Heart left ventricle (tissue), 7 donors: Measurements from ENCODE around the genes TP53INP2, TRPC4AP and EDEM2.

DNA sequence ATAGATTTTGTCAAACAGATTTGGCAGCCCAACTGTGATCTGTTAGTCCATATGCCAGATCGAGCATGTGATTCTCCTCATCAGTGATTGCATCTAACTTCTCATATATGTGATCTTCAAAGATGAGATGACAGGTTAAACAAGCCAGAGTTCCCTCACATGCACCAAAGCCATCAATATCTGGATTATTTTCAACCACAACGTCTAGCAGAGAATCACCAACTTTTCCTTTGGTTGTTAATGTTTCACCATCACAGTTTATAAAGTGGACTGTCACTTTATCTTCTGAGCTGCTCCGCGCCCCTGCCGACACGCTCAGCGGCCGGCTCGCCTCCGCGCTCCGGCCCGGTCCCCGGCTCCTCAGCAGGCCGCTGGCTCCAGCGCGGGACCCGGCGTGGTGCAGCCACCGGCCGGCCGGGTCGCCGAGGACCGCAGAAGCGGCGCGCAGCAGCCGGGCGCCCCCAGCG lies 40.2 kb upstream of the DYNLRB1 start:
- PRO-cap, 6 experiments = no peak in any of the 6 experiments
- RAMPAGE, long total RNA, 2 experiments = no peak in any of the 2 experiments
- RRBS = 8% methylated on average over 4 of the region's 31 CpGs

DNA sequence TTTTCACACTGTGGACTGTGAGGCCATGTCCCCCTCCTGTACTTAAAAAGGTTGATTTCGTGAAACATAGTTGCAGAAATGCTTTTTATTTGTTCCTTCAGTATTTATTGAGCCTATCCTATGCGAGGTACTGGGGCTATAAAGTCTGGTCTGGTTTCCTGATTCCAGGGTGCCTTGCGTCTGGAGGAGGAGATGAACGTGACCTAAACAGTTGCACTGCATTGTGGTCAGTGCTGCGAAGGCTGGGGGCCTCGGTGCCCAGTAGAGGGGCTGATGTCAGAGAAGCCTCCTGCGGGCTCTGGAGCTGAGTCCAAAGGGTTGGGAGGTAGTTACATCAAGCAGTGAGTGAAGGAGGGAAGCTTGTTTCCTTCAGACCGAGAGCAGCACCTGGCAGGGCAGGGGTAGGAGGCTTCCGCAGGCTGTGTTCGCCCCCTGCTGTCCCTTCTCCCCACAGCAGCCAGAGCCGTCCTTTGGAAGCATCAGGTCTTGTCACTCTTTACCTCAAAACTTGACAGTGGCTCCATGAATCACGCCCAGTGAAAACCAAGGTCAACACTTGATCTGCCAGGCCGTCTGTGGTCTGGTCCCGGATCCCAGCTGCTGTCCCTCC lies 6.7 kb downstream of the DYNLRB1 start:
- PRO-cap, 6 experiments = no peak in any of the 6 experiments
- RAMPAGE, long total RNA, 2 experiments = no peak in any of the 2 experiments
- RRBS = 32% methylated on average over 1 of the region's 14 CpGs

DNA sequence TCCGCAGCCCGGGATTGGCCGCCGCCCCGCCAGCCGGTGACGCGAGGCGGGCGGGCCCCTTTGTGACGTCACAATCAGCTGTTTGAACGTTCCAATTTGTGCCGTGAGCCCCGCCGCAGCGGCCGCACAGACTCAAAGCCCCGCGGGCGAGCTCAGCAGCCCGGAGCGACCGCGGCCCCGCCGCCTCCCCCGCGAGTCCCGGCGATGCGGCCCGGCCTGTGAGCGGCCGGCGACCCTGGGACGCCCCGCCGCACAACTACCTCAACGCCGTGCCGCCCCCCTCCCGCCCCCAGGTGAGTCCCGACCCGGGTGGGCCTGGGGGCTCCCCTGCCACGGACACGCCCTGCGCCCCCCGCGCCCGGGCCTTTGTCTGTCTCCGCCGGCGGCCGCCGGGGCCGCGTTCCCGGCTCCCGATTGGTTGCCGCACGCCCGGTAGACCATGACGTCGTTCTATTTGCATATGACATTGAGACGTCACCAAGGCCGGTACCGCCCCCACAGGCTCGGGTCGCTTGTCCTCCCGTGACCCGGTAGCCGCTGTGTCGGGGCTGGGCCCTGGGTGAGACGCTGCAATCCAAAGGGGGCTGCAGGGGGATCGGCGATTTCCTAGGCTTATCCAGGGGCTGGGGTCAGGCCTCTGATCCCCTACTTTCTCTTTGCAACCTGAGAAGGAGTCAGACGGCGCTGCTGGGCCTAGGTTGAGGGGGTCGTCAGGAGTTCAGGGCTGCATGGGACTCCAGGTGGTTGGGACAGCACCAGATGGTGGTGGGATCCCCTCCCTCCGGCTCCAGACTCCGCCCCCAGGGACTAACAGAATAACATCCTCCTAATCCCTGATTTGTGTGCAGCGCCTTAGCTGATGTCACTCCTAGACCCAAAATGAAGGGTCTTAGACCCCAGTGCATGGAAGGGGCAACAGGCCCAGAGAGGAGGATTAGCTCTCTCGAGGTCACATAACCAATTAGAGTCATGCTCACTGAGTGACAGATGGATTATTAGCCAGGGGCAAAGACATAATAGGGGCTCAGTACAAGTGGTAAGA lies at the start of gene TP53INP2:
Gene TP53INP2, plus strand, starts transcription at position 125 of the 1,042 bp plus-strand sequence.
- PRO-cap, 6 experiments = peak in 6 of 6 experiments; most common plus-strand start position 540 of the sequence (in 5); most common minus-strand start position 368 of the sequence (in 4)
- RAMPAGE, long total RNA, 2 experiments = no peak in any of the 2 experiments
- RRBS = 1% methylated on average over 33 of the region's 83 CpGs

- PRO-cap, 6 experiments = peak in 1 of 6 experiments; most common plus-strand start chr20:34724410 (in 1)
- RAMPAGE, long total RNA, 2 experiments = no peak in any of the 2 experiments
- RRBS = no CpG with 5 or more reads among the region's 3 CpGs
Observed at GRCh38 chr20:34724323-34724522, 20.1 kb downstream of the TP53INP2 start.

DNA sequence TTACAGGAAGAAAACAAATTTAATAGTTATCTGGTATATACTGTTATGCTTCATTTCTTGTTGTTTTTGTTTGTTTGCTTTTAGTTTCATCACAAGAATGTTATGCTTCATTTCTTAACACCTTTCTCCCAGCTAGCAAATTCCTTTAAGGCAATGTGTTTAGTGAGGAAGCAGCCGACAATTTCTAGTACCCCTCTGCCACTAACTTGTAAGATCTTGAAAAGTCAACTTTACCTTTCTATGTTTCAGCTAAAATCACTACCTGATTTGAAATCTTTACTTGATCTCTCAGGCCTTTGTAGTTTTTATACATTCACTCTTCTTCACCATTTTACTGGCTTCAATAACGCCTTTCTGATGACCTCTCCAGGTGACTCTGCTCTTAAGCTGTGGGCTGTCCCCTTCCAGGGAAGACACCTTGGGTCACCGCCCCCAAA lies 1.3 kb downstream of the NCOA6 start:
- PRO-cap, 6 experiments = peak in 3 of 6 experiments; most common minus-strand start position 378 of the sequence (in 2)
- RAMPAGE, long total RNA, 2 experiments = no peak in any of the 2 experiments
- RRBS = no CpG with 5 or more reads among the region's 3 CpGs

DNA sequence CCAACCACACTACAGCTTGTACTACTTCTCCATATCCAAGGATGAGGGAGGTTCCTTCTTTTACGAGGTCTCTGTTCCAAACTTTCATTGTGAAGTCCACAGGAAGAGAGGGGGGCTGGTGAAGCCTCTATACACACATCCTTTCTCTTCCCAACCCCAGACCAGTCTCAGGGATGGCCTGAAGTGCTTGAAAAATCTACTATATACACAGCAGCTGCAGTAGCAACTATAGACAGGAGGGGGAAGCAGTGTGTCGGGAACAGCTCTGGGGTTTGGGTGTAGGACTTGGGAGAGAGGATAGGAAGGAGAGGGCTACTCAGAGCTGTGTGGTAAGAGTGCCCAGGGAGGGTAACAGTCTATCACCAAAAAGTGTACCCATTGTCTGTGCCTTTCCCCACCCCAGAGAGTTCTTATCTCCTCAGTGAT lies 1.3 kb upstream of the GGT7 start:
- PRO-cap, 6 experiments = no peak in any of the 6 experiments
- RAMPAGE, long total RNA, 2 experiments = no peak in any of the 2 experiments
- RRBS = no CpG with 5 or more reads among the region's 2 CpGs

- PRO-cap, 6 experiments = peak in 5 of 6 experiments; most common plus-strand start chr20:34908083 (in 2); most common minus-strand start chr20:34907976 (in 5)
- RAMPAGE, long total RNA, 2 experiments = no peak in any of the 2 experiments
- RRBS = no CpG with 5 or more reads among the region's 4 CpGs
Observed at GRCh38 chr20:34907728-34908354, 31.4 kb downstream of the ACSS2 start.

GRCh38 chr20:34977149-34978358 lies 21.9 kb downstream of the MYH7B start:
- PRO-cap, 6 experiments = peak in 6 of 6 experiments; most common plus-strand start chr20:34977667 (in 5); most common minus-strand start chr20:34977435 (in 6)
- RAMPAGE, long total RNA, 2 experiments = start-site peak on the plus strand in 2 of 2 experiments, at chr20:34977666-34978051 at its widest, 669 to 1,012 reads per replicate
- RRBS = no CpG with 5 or more reads among the region's 21 CpGs

DNA sequence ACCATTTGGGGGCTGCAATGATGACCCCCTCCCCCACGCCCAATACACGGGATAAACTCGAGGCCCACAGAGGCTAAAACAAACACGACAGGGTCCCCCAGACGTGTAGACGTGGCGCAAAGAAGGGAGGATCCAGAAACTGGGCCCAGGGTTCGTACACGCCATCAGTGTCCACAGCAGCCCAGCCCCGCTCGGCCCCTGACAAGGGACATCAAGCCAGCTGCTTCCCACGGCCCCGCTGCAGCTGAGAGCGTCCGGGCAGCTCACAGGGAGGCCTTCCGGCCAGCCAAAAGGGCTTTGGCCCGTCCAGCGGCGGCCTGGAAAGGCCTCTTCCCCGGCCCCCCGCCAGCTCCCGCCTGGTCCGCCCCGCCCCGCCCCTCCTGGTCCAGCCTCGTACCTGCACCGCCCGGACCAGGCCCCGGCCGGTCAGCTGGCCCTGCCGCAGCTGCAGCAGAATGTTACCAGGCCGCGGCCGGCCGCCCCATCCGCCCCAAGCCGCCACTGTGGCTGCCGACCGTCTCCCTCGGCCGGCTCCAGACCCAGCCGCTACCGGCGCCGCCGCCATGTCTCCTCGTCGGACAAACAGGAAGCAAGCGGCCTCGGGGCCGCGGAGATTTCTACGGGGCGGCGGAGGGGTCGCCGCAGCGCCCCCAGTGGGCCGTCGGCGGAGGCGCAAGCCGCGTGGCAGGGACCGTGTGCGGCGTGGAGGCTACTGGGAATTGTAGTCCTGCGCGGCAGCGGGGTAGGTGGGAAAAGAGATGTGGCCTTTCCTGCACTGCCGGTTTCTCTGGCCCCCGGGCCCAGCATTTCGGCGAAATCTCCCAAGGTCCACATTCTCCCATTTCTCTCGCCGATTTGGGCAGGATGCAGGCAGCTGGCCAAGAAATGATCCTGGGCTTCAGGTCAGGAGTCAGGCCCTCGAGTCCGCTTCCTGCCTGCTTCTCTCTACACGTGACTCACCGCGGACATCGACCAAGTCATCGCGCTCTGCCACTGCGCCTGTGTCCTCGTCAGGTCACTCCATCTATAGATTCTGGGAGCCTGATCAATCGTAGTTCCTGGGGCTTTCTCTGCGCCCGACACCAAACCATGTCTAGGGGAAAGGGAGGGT lies at the start of gene TRPC4AP:
Gene TRPC4AP, minus strand, starts transcription at position 591 of the 1,111 bp plus-strand sequence.
- PRO-cap, 6 experiments = peak in 6 of 6 experiments; most common plus-strand start position 732 of the sequence (in 4); most common minus-strand start position 580 of the sequence (in 6)
- RAMPAGE, long total RNA, 2 experiments = start-site peak on the minus strand in 1 of 2 experiments, centred at position 577 of the sequence, 141 reads per replicate
- RRBS = 5% methylated on average over 20 of the region's 89 CpGs

DNA sequence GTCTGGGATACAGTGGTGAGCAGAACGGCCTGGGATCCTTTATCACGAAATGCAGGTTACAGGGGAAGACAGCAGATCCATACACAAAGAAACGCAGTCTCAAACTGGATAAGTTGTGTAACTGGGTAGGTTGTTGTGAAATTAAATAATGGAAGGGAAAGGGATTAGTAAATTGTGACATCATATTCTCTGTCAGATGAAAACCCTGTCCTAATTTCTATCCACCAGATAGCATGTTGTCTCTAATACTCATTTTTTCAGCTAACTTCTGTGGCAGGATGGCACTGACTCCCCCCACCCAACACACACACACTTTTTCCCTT lies 682 bp upstream of the TRPC4AP start:
- PRO-cap, 6 experiments = no peak in any of the 6 experiments
- RAMPAGE, long total RNA, 2 experiments = no peak in any of the 2 experiments
- RRBS = no CpG with 5 or more reads among the region's 3 CpGs

DNA sequence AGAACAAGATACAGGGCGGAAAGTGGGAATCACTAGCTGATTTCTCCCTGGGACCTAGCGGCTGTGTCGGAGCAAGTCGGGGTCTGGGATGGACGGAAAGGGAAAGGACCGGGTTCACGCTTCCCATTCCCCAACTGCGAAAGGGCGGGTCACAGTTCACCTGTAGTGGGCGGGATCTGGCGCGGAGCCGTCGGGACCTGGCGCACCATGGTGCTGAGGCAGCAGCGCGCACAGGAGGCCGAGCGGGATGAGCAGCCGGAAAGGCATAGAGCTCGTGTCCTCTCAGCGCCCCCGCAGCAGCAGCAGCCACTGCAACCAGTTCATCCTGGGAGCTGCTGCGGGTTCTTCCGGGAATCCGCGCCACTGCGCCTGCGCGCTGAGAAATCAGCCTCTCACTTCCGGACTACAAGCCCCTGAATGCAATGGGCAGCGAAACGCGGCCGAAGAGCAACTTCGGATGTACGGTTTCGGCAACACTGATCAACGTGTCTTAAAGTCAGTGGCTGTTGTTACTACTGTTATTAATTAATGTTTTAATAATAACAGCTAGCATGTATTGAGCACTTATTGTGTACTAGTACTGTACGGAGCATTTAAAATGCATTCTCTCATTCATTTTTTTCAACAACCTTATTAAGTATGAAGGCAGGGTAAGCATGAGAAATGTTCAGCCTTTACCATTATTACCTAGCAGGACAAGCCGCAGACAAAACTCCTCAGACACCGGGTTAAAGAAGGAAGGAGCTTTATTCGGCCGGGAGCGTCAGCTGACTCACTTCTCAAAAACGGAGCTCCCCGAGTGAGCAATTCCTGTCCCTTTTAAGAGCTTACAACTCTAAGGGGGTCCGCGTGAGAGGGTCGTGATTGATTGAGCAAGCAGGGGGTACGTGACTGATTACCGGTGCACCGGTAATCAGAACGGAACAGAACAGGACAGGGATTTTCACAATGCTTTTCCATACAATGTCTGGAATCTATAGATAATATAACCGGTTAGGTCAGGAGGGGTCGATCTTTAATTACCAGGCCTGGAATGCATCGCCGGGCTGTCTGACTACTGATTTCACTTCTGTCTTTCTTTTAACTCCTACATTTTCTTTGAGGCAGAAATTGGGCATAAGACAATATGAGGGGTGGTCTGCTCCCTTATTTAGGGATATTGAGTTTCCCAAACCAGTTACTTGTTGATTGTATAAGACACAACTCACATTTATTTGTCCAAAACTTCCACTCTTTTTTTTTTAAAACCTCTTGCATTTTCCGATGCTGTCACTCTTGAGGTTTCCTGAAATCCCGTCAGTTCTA lies at the start of gene EDEM2:
Gene EDEM2, minus strand, starts transcription at position 345 of the 1,305 bp plus-strand sequence.
- PRO-cap, 6 experiments = peak in 6 of 6 experiments; most common plus-strand start position 422 of the sequence (in 3); most common minus-strand start position 317 of the sequence (in 4)
- RAMPAGE, long total RNA, 2 experiments = start-site peak on the minus strand in 2 of 2 experiments, centred at positions 317 to 343 of the sequence, 71 to 85 reads per replicate
- RRBS = 1% methylated on average over 11 of the region's 60 CpGs

DNA sequence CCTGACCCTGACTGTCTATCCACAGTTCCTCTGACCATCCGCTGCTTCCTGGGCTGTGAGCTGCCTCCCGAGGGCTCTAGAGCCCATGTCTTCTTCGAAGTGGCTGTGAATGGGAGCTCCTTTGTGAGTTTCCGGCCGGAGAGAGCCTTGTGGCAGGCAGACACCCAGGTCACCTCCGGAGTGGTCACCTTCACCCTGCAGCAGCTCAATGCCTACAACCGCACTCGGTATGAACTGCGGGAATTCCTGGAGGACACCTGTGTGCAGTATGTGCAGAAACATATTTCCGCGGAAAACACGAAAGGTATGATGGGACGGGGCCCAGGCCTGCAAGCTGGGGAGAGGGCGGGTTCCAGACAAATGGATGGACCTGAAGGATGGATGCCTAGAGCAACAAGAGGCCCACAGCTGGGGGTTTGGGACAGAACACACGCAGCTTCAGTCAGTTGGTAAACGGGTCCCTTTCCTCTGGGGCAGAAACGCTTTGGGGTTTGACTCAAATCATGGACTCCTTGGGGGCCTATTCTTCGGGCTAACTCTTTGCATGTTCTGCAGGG lies 4.3 kb downstream of the PROCR start:
- PRO-cap, 6 experiments = no peak in any of the 6 experiments
- RAMPAGE, long total RNA, 2 experiments = no peak in any of the 2 experiments
- RRBS = no CpG with 5 or more reads among the region's 18 CpGs

DNA sequence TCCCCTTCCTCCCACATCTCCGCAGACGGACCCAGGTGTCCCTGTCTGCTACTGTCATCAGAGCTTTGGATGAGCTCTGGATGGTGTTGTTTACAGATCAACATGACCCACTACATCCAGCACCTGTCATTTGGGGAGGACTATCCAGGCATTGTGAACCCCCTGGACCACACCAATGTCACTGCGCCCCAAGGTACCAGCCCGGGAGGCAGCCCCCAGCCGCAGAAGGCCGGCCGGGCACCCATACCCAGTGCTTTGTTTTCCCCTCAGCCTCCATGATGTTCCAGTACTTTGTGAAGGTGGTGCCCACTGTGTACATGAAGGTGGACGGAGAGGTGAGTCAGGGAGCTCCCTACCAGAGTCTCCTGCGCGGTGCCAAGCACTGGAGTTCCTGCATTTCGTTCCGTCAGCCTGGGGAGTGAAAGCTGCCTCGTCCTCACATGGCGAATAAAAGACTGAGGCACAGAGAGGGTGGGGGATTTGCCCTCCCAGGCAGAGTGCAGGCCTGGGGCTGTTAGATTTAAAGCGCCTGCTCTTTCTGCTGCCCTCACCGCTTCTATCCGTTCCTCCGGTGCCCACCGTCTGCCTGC lies 14.2 kb downstream of the ERGIC3 start:
- PRO-cap, 6 experiments = no peak in any of the 6 experiments
- RAMPAGE, long total RNA, 2 experiments = no peak in any of the 2 experiments
- RRBS = no CpG with 5 or more reads among the region's 19 CpGs

DNA sequence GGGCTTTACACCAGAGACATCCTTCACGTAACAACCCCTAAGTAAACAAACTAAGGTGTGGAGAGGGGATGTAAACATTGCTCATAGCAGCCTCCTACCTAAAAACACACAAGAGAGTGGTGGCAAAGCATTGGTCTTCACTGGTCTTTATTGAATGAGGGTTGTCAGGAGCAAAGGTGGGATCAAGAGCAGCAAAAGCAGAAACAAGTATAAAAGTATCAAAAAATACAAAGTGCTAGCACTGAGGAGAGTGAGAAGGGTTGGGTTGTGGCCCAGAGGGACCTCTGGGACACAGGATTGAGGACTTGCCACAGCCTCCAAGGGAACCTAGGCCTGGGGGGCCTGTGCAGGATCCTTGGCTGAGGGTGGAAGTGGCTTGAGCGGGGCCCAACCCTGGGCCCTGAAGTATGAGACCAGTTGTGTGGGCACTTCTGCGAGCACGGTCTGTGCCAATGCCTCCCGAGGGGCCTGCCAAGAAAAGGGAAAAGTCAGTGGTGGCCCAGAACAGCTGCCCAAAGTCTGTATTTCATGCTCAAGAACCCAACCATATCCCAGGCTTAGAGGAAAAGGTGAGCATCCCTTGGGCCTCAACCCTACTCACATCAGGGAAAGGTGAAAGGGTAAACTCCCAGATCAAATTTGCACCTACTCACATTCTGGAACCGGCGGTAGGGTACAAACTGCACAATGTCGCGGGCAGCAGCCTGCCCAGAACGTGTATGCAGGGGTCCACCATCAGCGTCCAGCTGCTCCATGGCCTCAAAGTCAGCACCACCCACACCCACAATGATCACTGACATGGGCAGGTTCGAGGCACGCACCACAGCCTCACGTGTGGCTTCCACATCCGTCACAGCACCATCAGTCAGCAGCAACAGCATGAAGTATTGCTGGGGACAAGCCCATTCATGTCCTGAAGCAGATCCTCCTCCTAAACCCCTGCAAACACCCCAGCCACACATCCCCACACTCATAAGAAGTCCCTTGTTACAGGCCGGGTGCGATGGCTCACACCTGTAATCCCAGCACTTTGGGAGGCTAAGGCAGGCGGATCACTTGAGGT lies 10.6 kb downstream of the SPAG4 start:
- PRO-cap, 6 experiments = no peak in any of the 6 experiments
- RAMPAGE, long total RNA, 2 experiments = no peak in any of the 2 experiments
- RRBS = no CpG with 5 or more reads among the region's 18 CpGs

- PRO-cap, 6 experiments = no peak in any of the 6 experiments
- RAMPAGE, long total RNA, 2 experiments = no peak in any of the 2 experiments
- RRBS = no CpG with 5 or more reads among the region's 10 CpGs
Observed at GRCh38 chr20:35687319-35687791, 11.8 kb downstream of the NFS1 start.

DNA sequence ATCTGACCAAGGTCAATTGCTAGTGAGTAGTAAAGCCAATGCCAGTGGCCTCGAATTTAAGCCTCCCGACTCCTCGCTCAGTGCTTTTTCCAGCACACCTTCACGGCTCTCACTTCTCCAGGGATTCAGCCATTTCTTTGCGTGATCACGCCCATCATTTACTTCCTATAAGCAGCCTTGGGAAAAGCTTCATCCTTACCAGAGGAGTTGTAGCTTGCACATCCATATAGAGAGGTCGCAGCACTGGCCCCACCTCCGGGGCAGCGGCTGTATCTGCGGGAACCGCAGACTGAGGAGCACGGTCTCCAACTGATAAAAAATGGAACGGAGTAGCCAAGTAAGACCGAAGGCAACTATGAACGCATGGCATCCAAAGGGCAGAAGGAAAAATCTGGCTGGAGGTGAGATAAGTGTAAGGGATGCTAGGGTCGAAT lies 853 bp downstream of the NFS1 start:
- PRO-cap, 6 experiments = no peak in any of the 6 experiments
- RAMPAGE, long total RNA, 2 experiments = no peak in any of the 2 experiments
- RRBS = no CpG with 5 or more reads among the region's 16 CpGs

GRCh38 chr20:35712842-35713226 lies 13.6 kb downstream of the ROMO1 start:
- PRO-cap, 6 experiments = no peak in any of the 6 experiments
- RAMPAGE, long total RNA, 2 experiments = no peak in any of the 2 experiments
- RRBS = no CpG with 5 or more reads among the region's 6 CpGs

- PRO-cap, 6 experiments = no peak in any of the 6 experiments
- RAMPAGE, long total RNA, 2 experiments = no peak in any of the 2 experiments
- RRBS = no CpG with 5 or more reads among the region's 10 CpGs
Observed at GRCh38 chr20:35725006-35725909, 16.8 kb downstream of the RBM39 start.

- PRO-cap, 6 experiments = peak in 1 of 6 experiments; most common minus-strand start chr20:35729720 (in 1)
- RAMPAGE, long total RNA, 2 experiments = no peak in any of the 2 experiments
- RRBS = no CpG with 5 or more reads among the region's 6 CpGs
Observed at GRCh38 chr20:35729357-35730019, 12.6 kb downstream of the RBM39 start.

- PRO-cap, 6 experiments = no peak in any of the 6 experiments
- RAMPAGE, long total RNA, 2 experiments = no peak in any of the 2 experiments
- RRBS = no CpG with 5 or more reads among the region's 3 CpGs
Observed at GRCh38 chr20:35738872-35739330, 3.2 kb downstream of the RBM39 start.